ENCODE measurements around a stretch of chr1.

DNA sequence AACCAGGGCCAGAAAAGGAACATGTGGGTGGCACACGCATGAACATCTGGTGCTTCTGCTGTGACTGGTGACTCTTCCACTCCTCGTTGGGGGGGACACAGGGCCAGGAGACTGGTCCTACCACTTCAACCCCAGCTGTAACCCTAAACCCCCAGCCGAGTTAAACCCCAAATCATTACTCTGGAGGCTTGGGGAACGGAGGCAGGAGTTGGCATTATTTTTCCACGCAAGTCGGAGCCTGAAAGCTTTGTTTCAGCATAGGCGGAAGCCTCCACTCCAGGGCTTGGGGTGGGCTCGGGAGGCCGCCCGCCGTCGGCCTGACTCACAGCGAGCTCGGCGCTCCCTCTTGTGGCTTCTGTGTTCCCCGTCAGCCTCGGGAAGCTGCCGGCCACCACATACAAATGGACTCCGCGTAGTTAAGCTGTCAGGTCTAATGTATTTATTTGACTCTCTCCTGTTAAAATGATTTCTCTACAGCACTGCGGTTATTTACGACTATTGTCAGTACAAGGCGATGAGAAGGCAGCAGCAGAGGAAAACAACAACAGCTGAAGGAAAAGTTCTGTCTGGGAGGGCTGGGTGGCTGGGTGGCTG, 375.9 kb upstream of the CAMK1G start:
- RRBS, result no CpG with 5 or more reads among the region's 23 CpGs

- RRBS, result no CpG with 5 or more reads among the region's 9 CpGs
Observed at GRCh38 chr1:209355295-209355967, 228.1 kb upstream of the CAMK1G start.

- RRBS, result 53% methylated on average over 2 of the region's 2 CpGs
Observed at GRCh38 chr1:209421333-209421596, 162.2 kb upstream of the CAMK1G start.

GRCh38 chr1:209614809-209615606, 31.5 kb downstream of the CAMK1G start:
- RRBS, result no CpG with 5 or more reads among the region's 11 CpGs

DNA sequence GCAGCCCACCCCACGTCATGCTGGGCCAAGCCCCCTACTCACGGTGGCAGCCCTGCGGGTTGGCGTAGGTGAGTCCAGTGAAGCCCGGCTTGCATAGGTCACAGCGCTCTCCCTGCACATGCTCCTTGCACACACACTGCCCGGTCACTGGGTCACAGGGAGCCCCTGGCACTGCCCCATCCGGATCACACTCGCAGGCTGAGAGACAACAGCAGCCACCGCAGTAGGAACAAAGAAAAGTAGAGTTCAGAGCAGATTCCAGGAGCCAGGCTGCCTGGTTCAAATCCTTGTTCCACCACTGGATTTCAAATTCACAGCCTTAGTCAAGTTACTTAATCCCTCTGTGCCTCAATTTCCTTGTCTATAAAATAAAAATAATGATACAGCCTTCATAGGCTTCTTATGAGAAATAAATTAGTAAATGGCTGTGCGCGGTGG, 24.2 kb downstream of the LAMB3 start:
- RRBS, result 77% methylated on average over 3 of the region's 12 CpGs

DNA sequence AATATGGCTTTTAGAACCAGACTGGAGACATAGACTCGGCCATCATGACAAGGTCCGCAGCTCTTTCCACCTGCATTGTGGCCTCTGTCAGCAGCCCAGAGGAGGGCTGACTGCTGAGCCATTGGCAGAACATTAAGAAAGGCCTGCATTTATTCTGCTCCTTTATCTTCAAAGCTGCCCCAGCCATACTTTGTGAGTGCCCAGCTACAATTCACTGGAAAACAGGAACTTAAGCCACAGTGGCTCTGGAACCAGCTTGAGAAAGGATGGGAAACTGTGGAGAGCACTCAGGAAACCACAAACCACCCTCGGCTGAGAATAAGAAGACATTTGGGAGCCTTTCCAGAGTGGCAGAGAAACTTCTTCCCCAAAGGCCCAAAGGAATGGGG, 1.9 kb downstream of the LAMB3 start:
- RRBS, result no CpG with 5 or more reads among the region's 3 CpGs

- RRBS, result no CpG with 5 or more reads among the region's 3 CpGs
Observed at GRCh38 chr1:209676581-209677157, 1.5 kb downstream of the G0S2 start.

DNA sequence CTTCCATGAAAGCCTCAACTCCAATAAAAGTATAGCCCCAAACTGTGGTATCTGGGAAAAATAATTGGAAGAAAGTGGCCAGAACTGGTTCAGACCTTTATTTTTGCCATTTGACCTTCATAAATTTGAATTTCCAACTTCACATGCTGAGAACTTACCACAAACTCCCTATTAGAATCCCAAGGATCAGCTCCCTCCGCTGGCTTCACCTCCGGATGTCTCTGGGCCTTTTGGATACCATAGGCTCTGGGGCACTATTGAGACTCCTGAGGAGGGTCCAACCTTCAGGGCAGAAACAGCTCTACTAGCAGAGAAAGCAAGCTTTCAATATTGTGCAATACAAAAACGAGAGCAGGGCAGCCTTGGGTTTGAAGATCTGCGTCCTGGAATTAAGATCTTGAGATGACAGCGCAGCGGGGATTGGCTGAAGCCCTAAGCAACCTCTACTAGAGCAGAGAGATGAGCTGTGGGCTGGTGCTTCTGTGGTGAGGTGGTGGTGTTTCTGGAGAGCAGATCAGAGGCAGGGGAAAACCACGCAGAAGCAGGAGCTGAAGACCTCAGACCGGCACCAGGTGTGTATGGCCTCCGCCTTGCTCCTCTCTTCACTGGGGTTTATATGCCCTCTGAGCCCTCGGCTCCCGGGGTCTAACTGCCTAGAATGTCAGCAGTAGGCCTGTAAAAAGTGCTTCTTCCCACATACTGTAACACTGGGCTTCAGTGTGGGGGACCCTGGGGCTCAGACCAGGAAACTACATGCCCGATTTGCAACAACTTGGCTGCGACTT, 12.4 kb downstream of the TRAF3IP3 start:
- RRBS, result 93% methylated on average over 4 of the region's 13 CpGs

DNA sequence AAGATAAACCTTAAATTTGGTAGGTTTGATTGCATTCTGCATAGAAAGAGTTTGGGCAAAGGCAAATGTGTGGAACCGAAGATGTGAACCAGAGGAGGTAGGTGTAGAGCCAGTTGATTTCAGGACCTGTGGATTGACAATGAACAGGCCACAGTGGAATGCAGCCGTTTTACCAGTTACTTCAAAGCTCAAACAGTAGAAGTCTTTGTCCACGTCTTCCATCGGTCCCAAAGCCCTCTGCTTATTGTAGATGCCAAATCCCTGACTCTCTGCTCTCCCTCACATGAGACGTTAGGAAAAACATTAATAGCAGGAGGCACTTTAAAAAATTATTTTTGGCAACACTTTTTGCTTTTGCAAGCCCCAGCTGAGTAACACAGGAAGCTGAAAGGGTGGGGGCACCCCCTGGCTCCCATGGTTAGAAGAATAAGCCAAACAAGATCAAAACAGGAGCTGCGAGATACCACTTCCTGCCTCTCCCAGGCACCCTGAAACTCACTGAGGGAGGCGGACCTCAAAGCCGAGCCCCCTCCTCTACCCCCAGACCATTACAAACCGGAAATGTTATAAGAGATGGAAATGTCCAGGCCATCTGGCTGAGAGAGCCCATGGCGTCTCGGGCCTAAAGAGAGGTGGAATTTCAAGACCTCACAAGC, 13.4 kb downstream of the TRAF3IP3 start:
- RRBS, result no CpG with 5 or more reads among the region's 11 CpGs

GRCh38 chr1:209815950-209816299, 10.0 kb upstream of the IRF6 start:
- RRBS, result no CpG with 5 or more reads among the region's 6 CpGs

- RRBS, result no CpG with 5 or more reads among the region's 4 CpGs
Observed at GRCh38 chr1:209884623-209885275, 53.3 kb upstream of the SYT14 start.

- RRBS, result no CpG with 5 or more reads among the region's 6 CpGs
Observed at GRCh38 chr1:210222980-210223713, 9.4 kb upstream of the SERTAD4 start.

DNA sequence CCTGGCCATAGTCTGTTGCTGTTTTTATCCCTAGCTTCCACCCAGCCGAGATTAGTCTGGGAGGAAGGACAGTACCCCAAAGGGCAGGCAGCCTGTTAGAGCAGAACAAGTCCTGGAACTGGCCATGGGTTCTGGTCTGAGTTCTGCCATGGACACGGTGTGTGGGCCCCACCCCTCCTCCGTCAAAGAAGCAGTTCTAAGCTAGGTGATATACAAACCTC, 177.1 kb downstream of the HHAT start:
- RRBS, result no CpG with 5 or more reads among the region's 3 CpGs

GRCh38 chr1:211257870-211258614, 1.1 kb upstream of the RCOR3 start:
- RRBS, result no CpG with 5 or more reads among the region's 16 CpGs

DNA sequence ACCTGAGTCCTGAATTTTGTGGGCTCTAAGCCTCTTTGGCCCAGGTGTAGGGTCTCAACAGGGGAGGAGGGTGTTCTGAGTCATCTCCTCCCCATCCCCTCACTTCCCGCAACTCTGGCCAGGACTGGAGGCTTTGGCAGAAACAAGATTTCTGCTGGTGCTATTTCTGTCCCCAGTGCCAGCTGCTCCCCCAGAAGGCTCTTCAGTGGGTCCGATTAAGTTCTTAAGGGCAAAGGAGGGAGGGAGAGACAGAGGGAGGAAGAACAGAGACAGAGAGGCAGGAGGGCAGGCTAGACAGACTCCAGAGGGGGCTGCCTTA, 6.8 kb downstream of the RD3 start:
- RRBS, result no CpG with 5 or more reads among the region's 2 CpGs

DNA sequence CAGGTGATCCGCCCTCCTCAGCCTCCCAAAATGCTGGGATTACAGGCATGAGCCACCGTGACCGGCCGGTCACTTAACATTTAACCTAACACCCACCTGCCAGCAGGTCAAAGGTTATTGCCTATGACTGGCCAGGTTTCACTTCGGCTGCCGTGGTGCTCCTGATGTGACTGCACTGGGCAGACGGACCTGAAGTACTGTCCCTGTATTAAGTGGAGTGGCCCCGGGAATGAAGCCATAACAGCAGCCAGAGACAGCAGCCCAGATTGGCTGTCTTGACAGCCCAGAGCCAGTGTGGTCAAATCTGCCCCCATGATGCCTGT, 24.4 kb upstream of the RD3 start:
- RRBS, result no CpG with 5 or more reads among the region's 8 CpGs

GRCh38 chr1:211592095-211592530, 13.2 kb upstream of the SLC30A1 start:
- RRBS, result no CpG with 5 or more reads among the region's 6 CpGs

DNA sequence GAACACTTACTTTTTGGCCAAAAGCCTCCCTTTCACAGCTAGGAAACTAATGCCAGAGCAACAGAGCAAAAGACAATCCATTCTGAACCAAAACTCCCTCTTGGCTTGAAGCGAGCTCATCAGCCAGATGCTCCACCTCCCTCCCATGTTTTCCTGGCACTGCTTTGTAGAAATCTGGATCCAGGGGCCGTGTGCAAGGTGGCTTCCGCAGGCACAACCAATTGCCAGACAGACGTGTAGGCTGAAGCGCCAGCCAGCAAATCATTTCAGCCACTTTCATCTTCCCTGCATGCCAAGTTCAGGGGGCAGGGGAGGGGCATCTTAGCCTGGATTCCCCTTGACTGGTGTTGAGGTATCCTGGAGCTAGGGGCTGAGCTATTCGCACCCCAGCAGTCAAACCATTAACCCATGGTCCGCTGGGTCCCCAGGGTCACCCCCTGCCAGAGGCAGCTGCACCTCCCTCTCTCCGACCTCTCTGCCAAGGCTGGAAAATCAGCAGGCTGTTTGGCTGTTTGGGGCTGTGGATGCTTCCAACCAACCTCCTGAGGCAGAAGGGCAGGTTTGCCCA, 32.2 kb upstream of the SLC30A1 start:
- RRBS, result no CpG with 5 or more reads among the region's 8 CpGs

GRCh38 chr1:211698501-211698875, 23.1 kb upstream of the NEK2 start:
- RRBS, result 7% methylated on average over 4 of the region's 16 CpGs

GRCh38 chr1:211826453-211827126, 4.0 kb downstream of the LPGAT1 start:
- RRBS, result no CpG with 5 or more reads among the region's 1 CpG

All from islet of Langerhans (tissue), 1 donor.